Ileum (tissue), 1 donor: ENCODE measurements around the genes RTN1, SIX6 and SIX4.

GRCh38 chr14:56703874-56704303, 106.4 kb downstream of the OTX2 start:
- PRO-cap = no peak

DNA sequence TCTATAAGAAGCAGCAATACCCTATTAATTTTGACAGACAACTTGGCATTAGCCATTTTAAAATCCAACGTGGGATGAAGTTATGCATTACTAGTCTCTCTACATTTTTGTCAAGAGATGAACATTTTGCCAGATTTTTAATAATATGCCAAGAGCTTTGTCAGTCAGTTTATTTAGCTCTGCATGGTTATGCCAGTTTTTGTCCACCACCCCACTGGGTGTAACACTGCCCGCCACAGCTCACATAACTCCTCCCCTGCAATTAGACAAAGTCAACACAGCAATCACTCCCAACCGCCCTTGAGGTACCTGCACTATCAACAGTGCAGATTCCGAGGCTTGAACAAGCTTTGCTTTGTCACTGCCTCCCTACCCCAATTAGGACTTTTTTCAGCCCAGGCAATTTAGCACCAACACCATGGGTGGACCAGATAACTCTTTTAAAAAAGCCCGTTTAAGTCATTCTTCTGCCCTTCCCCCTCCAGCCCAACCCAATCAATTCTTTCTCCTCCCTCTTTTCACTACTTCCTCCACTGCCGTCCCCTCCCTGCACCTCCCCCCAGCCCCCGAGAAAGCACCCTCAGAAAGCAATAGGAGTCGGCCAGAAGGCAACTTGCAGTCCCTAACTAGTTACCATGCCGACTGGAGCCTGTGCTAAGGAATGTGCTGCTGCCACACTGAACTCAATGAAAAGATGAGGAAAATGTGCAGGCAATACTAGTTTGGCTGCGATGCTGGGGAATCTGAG, 45.6 kb upstream of the OTX2 start:
- PRO-cap = no peak

DNA sequence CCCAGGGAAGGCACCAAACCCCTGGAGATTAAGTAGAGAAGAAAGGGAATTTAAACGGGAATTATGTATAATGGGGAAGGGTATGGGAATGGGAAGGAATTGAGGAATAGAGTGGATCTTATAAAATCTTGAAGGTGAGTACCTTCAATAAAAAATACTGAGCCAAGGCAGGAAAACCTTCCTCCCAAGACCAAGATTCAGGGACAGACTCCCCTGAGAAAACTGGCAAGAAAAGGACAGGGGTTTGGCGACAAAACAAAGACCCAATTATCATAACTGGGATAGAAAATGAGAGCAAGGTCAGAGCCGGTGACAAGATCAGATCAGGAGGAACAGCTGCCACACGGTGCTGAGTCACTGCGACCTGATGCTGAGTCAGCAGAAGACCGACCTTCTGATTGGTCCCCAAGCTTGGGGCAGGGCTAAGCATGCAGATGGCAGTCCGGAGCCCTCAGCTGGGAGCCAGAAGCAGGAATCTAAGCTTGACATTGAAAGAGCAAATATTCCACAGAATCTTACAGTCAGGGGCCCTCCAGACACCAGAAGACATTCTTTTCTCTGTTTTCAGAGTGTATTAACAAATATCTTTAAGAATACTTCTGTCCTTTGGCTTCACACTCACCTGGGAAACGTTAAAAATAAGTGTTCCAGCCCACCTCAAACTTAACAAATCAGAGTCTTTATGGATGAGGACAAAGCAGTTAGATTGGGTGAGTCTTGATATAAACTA, 19.1 kb upstream of the ARMH4 start:
- PRO-cap = no peak

DNA sequence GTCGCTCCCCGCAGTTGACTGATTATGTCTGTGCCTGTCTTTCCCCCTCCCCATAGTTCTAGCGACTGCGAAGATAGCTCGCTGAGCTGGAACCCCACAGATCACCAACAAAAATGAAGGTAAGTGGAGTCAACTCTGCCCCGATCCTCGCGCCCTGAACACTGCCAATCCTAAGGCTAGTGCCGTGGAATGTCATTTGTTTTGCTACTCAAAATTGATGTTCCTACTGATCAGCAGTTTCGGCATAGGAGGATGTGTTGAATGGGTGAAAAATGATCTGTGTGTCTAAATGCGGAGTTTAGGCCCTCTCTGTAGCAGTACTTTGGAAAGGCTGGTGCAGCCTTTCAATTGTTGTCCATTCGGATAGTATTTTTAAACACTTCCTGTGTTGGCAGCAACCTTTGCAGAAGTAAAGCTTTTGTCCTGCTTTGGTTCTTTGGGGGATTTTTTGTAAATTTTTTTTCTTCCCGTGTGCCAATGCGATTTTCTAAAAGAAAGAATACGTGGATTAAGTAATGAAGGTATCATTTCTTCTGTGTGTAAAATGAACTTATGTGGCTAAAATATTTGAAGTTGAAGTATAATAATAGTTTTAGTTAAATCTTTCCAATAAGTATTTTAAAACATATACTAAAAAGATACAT, 1.5 kb downstream of the ARID4A start:
- PRO-cap = no peak

DNA sequence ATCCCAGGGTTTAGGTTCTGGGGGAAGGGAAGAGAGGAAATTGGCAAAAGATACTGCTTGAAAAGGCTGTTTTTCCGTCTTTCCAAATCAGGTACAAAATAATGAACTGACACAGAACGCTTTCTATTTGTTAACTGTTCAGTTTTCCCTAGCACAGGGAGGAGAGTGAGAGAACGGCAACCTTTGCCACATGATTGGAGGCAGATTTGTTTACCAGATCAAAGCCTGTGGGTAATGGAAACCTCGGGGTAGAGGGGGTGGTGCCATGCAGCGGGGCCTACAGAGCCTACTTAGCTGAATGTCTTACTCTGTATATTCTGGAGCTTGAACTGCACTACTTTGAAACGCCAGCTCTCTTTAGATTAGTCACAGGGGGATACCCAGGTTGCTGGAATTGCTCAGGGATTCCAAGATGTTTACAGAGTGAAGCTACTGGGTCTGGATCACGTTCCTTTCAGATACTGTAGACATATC, 65.8 kb upstream of the DACT1 start:
- PRO-cap = no peak

DNA sequence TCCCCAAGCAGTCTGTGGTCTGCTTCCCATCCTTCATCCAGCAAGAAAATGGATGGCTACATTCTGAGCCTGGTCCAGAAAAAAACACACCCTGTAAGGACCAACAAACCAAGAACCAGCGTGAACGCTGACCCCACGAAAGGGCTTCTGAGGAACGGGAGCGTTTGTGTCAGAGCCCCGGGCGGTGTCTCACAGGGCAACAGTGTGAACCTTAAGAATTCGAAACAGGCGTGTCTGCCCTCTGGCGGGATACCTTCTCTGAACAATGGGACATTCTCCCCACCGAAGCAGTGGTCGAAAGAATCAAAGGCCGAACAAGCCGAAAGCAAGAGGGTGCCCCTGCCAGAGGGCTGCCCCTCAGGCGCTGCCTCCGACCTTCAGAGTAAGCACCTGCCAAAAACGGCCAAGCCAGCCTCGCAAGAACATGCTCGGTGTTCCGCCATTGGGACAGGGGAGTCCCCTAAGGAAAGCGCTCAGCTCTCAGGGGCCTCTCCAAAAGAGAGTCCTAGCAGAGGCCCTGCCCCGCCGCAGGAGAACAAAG, 7.9 kb downstream of the DACT1 start:
- PRO-cap = no peak

DNA sequence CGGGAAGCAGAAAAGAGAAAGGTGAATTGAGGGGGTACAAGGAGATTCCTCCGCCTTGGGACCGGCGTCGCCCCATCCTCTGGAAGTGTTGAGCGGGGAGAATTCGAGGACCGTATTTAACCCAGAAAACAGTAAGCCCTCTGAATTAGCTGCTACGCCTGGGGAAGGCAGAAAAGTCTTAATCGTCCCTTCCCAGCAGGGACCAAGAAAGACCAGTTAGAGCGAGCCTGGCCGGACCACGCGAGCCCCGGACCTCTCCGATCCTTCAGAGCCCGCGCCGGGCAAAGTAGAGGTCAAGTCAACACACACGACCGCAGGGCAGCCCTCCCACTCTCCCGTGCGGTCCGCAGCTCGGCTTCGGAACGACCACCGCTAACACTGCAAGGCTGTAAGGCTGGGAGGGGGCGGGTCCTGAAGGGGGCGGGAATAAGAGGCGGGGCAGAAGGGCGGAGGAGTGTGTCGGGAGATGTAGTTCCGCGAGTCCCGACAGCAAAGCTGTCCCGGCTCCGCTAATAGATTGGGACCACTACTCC, 353 bp upstream of the DAAM1 start:
- PRO-cap = bidirectional peak, plus-strand start outside the sequence, minus-strand start at position 359 of the sequence

- PRO-cap = no peak
Measured at GRCh38 chr14:59190362-59190870, 1.9 kb downstream of the DAAM1 start.

DNA sequence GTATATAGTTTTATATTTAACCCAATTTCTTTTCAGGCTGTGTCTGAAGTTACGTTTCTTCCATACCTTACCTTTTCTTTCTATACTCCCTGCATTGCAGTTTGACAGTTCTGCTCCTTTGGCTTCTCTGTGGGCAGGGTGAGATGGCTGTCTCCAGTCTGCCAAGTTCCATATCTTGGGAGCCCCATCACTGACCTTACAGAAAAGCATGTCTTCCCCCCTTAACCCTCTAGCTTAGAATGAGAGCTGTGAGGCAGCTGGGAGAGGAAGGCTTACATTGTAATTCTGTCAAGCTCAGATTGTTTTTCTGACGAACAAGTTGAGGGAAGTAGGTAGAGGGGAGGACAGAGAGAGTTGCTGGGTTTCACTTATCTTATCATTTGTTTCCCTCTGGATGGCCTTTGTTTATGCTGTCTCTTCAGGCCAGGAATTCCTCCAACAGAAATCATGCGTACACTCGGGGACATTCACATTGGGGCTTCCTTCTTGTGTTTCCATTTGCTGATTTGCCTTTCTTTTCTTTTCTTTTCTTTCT, 9.3 kb downstream of the DAAM1 start:
- PRO-cap = no peak

DNA sequence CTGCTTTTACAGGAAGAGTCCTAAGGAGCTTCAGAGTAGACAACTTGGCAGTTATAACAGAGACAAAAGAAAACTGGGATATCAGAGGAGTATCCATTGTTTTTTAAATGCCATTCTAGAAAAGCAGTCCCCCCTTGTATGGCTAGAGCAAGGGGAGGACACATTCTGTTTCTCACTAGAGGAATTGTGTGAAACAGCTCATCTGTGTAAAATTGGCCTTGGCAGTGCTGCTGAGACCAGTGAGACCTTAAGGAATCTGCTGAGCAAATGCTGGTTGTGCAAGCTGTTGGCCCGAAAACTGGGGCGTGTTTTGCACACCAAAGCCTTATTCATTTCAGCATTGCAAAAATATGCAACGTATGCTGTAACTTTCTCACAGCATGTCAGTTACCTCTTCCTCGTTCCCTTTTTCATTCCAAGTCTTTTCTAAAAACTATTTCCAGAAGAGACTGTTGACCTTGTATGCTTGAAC, 127.9 kb downstream of the GPR135 start:
- PRO-cap = no peak

GRCh38 chr14:59464010-59464433, 1.2 kb downstream of the GPR135 start:
- PRO-cap = no peak

DNA sequence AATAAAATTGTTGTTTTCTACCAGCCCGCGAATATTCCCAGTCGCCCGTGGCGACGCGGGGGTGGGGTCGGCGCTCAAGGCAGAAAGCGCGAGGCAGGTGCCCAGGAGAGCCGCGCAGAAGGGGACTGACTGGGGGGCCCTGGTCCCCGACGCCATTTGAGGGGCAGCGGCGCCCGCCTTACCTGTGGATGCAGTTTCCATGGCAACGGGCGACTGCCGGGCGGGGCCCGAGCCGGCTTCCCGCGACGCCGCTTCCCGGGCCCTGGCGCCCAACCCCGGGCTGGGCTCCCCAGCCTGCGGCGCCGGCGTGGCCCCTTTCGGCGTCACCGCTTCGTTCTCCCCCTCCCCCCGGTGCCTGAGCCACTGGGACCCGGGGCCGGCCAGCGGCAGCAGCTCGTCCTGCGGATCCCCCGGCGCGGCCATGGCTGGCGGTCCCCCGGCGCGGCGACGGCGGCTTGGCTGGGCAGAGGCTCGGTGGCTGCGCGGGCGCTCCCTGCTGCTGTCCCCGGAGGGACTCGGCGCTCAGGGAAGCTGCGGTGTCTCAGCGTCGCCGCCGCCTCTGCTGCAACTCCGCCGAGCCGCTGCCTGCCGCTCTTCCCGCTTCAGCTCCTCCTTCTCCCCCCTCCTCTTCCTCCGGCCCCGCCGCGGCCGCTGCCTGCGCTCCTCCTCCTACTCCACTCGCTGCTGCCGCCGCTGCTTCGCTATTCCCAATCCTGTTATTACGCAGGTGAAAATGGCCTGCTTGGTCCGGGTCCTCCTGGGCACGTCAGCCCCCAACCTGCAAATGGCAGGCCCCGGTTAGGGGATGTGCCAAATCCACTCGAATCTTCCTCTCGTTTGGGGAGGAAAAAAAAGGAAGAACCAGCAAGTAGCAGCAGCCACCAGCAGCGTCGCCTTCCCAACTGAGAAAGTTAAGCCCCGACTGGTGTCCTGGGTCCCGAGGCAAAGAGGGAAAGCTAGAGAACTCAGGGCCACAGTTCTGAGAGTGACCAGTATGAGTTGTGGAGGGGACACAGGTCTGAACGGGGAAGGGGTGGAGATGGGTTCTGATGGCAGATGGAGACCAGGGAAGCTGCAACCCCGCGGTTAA, at the start of gene RTN1:
Gene RTN1 (minus strand): TSS at position 569 of the 1,090 bp plus-strand sequence.
- PRO-cap = bidirectional peak, plus-strand start at position 672 of the sequence, minus-strand start at position 569 of the sequence

- PRO-cap = no peak
Measured at GRCh38 chr14:60174883-60175846, 10.0 kb upstream of the DHRS7 start.

DNA sequence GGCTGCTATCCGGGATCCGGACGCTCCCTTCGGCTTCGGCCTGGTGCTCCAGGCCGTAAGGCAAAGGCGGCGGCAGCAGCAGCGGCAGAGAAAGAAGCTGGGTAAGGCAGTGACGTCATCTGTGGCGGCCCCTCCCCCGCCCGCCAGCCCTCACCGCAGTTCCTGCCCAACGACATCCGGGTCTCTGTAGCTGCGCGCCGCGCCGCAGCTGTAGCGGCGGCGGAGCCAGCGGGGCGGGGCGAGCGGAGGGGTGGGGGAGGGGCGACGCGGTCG, 163 bp upstream of the PPM1A start:
- PRO-cap = bidirectional peak, plus-strand start outside the sequence, minus-strand start at position 96 of the sequence

- PRO-cap = no peak
Measured at GRCh38 chr14:60508823-60509214, at the start of gene SIX6. Gene SIX6, plus strand, starts transcription at chr14:60509146.

GRCh38 chr14:60514271-60515308, 5.6 kb downstream of the SIX6 start:
- PRO-cap = no peak

DNA sequence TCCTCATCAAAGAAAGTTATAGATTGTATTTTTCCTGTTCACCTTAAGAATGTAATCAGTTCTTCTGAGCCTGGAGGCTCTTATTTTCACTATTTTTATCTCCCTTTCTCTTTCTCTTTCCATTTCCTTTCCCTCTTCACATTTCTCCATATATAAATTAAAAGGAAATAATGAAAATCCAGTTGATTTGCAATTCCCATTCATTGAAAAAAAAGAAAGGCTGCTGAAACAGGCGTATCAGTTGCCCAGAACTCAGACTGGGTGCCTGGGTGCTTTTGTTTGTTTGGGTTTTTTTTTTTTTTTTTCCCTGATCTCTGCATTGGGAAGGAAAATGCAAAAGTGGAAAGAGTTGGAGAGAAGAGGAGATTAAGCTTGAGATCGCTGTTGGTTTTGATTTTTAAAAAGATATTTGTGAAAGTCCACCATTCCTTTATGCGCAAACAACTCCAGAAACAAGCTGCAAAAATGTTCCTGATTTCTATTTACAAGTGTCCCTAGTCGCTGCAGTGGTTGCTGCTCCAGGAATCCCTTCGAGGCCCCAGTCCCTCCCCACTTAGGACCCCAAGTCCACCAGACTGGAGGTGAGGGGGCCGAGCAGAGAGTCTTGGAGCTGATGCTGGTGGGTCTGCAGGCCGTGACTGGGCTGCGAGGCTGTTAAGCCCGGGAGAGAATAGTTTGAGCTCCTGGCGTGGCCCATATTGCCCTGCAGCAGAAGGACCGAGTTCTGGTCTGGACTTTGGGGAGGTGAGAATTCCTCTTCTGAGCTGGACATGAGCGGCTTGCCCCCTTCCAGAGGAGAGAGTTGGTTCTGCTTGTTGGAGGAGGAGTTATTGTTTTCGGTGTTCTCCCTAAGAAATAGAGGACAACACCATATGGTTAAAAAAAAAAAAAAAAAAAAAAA, 3.3 kb downstream of the SIX1 start:
- PRO-cap = no peak

GRCh38 chr14:60721201-60722349, 2.6 kb downstream of the SIX4 start:
- PRO-cap = no peak

DNA sequence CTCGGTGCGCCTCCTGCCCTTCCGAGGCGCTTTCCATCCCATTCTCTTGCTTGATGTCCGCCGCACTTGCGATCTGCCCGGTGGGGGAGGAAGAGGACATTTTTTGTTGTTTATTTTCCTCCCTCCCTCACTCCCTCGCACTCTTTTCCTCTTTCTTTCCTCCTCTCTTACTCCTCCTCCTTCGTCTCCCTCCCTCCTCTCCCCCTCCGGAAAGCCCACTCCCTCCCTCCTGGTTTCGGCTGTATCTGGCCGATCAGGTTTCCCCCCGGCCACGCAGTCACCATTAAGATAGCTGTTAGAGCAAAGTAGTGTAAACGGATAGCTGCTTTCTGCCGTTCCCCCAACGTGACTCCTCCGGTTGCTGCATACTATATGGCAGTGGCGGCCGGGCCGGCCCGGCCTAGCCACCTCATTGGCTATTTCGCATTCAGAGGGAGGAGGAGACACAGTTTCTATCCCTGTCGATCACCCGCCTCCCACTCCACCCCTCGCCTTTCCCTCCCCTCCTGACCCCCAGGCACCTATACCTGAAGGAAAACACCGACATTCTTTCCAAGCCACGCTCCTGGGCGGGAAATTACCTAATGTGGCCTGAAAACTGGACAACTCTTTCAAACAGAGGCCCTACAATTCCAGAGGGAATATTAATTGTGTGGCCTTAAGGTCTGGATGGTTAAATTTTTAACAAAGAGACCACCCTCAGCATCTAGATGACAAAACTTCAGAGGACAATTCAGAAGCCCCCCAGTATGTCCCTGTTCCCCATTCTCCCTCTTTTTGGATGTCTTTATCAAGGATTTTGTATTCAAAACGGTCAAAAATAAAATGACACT, at the start of gene SIX4:
Gene SIX4 (minus strand): TSS at position 377 of the 833 bp plus-strand sequence.
- PRO-cap = unidirectional peak, minus-strand start at position 345 of the sequence

GRCh38 chr14:60890129-60890824, 90.6 kb downstream of the TRMT5 start:
- PRO-cap = no peak